Measurements from ENCODE around the genes SPACA6, ZNF649 and ZNF880.

GRCh38 chr19:51601130-51601699 lies 29.0 kb downstream of the SIGLEC5 start:
- PRO-cap: bidirectional peak, plus-strand start at chr19:51601394, minus-strand start at chr19:51601184
- RAMPAGE, long total RNA, 5 experiments: no peak in any of the 5 experiments
- RRBS: 25% methylated on average over 25 of the region's 70 CpGs

- PRO-cap: unidirectional peak, minus-strand start at chr19:51690414
- RAMPAGE, long total RNA, 5 experiments: no peak in any of the 5 experiments
- RRBS: 10% methylated on average over 2 of the region's 12 CpGs
These were observed 2.9 kb upstream of the SPACA6 start for GRCh38 chr19:51690181-51690708.

DNA sequence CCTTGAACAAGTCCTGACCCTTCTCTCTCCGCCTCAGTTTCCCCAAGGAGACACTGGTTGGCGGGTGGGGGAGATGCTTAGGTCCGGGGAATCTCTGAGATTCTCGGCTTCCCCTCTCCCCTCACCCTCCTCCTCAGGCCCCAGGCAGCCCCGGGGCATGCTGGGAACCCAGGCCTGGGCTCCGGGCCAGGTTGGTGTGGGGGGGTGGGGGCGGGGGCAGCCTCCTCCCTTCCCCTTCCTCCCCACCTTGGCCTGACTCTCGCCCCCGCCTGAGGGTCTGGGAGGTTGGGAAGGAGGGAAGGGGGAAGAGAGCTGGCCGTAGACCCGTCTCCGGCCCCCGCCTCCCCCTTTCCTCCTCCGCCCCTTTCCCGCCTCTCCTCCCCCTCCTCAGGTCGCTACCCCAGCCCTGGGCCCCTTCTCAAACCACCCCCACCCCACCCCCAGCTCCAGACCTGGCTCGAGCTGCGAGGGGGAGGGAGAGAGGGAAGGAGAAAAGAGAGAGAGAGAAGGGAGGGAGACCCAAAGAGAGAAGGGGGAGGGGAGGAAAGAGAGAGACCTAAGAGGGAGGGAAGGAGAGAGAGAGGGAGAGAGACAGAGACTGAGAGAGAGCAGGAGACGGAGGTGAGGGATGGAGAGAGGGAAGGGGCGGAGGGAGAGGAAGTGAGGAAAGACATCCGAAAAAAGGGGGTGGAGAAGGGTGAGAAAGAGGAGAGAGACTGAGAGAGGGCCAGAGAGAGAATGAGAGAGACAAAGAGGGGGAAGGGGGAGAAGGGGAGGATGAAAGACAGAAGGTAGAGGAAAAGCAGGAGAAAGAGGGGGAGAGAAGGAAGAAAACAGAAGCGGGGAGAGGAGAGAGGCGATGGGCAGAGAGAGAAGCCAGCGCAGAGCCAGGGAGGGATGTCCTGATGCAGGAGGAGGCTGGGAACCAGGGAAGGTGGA lies 2.2 kb upstream of the SPACA6 start:
- PRO-cap: bidirectional peak, plus-strand start at position 258 of the sequence, minus-strand start at position 135 of the sequence; unidirectional peak, minus-strand start at position 354 of the sequence
- RAMPAGE, long total RNA, 5 experiments: start-site peak on the plus strand in 3 of 5 experiments, centred at positions 404 to 696 of the sequence, 6 to 24 reads per replicate
- RRBS: 5% methylated on average over 3 of the region's 24 CpGs

DNA sequence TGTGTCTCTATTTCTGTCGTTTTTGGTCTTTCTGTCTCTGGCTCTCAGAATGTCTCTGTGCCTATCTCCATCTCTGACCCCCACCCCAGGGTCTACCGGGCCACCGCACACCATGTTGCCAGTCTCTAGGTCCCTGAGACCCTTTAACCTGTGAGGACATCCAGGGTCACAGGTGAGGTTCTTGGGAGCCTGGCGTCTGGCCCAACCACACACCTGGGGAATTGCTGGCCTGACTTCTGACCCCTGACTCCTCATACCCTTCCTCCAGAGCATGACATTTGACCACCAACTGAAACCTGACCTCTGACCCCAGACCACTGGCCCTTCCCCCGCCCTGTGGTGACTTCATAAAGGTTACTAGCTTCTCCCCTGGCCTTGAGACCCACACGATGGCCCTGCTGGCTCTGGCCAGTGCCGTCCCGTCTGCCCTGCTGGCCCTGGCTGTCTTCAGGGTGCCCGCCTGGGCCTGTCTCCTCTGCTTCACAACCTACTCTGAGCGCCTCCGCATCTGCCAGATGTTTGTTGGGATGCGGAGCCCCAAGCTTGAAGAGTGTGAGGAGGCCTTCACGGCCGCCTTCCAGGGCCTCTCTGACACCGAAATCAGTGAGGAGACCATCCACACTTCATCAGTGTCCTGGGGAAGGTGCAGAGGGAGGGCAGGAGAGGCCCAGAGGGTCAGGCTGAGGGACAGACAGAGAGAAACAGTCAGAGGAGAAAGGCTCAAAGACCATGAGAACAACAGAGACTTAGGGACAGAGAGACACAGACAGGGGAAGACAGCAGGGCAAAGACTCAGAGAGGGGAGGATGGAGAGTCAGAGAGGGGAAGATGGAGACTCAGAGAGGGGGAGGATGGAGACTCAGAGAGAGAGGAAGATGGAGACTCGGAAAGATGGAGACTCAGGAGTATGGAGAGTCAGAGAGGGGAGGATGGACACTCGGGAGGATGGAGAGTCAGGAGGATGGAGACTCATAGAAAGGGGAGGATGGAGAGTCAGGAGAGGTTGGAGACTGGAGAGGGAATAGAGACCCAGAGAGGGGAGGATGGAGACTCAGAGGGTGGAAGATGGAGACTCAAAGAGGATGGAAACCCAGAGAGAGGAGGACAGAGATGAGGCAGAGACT lies at the start of gene SPACA6:
SPACA6 (plus strand) TSS at position 193 of the 1,124 bp plus-strand sequence.
- PRO-cap: unidirectional peak, plus-strand start at position 131 of the sequence
- RAMPAGE, long total RNA, 5 experiments: start-site peak on the plus strand in 3 of 5 experiments, centred at positions 553 to 968 of the sequence, 8 to 211 reads per replicate
- RRBS: no CpG with 5 or more reads among the region's 17 CpGs

DNA sequence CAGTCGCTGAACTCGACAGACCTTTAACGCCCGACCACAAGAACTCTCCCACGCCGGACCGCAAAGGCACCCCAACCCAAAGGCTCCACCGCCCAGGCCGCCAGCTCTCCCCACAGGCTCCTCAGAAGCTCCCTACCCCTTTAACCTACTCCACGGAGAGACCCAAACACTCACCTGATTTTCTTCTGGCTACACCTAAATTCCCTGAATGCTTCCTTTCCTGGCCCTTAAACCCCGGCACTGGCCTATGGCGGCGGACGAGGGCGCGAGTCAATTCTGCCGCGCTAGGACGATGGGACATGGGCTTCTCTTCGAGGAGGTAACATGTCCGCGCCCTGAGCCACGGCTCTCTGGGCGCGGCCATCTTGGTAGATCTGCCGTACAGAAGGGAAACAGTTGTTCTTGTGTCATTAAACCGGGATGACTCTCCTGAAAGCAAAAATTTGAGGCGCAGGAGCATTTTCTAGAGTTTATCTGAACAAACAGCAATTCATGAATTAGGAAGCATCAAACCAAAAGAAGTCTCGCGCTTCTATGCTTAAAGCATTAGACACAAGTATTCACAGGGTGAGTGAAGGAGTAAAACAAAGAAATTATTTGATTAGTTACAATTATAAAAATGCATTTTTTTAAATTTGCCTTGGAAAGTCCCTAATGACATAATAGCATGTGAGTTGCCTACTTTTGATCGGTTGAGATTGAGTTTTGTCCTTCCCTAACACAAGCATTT lies at the start of gene ZNF649:
ZNF649 (minus strand) TSS at position 278 of the 730 bp plus-strand sequence.
- PRO-cap: unidirectional peak, minus-strand start at position 272 of the sequence
- RAMPAGE, long total RNA, 5 experiments: start-site peak on the minus strand in 3 of 5 experiments, centred at positions 222 to 286 of the sequence, 108 to 567 reads per replicate
- RRBS: no CpG with 5 or more reads among the region's 31 CpGs

DNA sequence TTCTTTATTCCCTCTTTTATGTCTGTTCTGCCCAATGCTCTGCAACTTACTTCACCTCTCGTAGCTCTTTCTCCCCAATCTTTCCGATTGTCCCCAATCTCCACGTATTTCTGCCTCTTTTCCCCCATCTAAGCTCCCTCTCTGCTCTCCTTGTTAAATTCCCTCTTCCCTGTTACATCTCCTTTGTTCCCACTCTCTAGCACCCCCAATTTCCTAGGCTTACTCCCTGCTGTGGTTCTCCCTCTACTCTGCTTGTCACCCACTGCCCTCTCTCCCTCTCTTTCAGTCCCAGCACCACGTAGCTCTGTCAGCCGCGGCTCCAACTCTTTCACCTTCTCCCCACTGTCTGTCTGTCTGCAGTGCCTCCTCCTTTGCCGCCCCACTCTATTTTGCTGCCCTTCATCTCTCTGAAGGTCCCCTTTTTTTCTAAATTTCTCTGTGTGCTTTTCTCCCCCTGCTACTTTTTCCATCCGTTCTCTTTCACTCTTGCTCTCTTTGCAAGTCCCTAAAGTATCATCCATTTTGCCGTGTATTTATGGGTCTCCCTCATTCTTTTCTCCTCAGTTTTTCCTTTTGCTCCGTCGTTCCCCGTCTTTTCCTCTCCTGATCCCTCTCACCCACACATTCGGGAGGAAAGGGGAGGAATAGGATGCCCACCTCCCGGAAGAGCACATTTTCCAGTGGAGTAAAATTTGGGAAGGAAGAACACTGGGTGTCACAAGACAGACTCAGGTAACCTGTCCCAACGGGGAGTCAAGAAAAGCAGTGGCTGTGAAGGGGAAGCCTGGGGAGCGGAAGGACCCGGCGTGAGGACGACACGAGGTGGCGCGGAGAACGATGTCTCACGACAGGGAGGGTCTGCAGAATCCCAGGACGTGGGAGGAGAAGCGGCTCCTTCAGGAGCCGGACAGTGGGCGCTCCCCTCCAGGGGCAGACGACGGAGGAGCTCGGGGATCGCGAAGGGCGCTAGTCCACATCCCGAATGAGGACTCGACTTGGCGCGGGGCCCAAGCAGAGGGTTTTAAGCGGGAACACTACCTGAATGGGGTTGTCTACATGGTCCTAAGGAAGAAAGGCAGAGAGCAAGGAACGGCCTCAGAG lies 779 bp downstream of the ZNF841 start:
- PRO-cap: no peak
- RAMPAGE, long total RNA, 5 experiments: start-site peak on the minus strand in 4 of 5 experiments, centred at positions 430 to 745 of the sequence, 11 to 103 reads per replicate
- RRBS: 1% methylated on average over 7 of the region's 40 CpGs

- PRO-cap: bidirectional peak, plus-strand start at chr19:52139323, minus-strand start at chr19:52139325
- RAMPAGE, long total RNA, 5 experiments: no peak in any of the 5 experiments
- RRBS: no CpG with 5 or more reads among the region's 44 CpGs
These were observed 788 bp downstream of the ZNF616 start for GRCh38 chr19:52138622-52139677.

- PRO-cap: no peak
- RAMPAGE, long total RNA, 5 experiments: no peak in any of the 5 experiments
- RRBS: no CpG with 5 or more reads among the region's 5 CpGs
These were observed 8.1 kb downstream of the PPP2R1A start for GRCh38 chr19:52197857-52198494.

GRCh38 chr19:52369721-52370688 lies at the start of gene ZNF880:
Gene ZNF880 (plus strand): TSS chr19:52369923.
- PRO-cap: bidirectional peak, plus-strand start at chr19:52369945, minus-strand start at chr19:52369820
- RAMPAGE, long total RNA, 5 experiments: start-site peak on the plus strand in 4 of 5 experiments, at chr19:52369926-52369952 at its widest, 61 to 108 reads per replicate
- RRBS: 9% methylated on average over 24 of the region's 49 CpGs

GRCh38 chr19:52493179-52493757 lies 34.2 kb upstream of the ZNF808 start:
- PRO-cap: no peak
- RAMPAGE, long total RNA, 5 experiments: no peak in any of the 5 experiments
- RRBS: 28% methylated on average over 3 of the region's 28 CpGs

- PRO-cap: bidirectional peak, plus-strand start at chr19:52601301, minus-strand start at chr19:52601129
- RAMPAGE, long total RNA, 5 experiments: no peak in any of the 5 experiments
- RRBS: 2% methylated on average over 7 of the region's 53 CpGs
These were observed 30.9 kb downstream of the ZNF701 start for GRCh38 chr19:52600664-52601646.

- PRO-cap: unidirectional peak, minus-strand start at chr19:52638355
- RAMPAGE, long total RNA, 5 experiments: start-site peak on the minus strand in 3 of 5 experiments, at chr19:52638315-52638614 at its widest, 13 to 74 reads per replicate
- RRBS: 4% methylated on average over 6 of the region's 31 CpGs
These were observed 52.1 kb downstream of the ENSG00000269825 start for GRCh38 chr19:52638170-52638653.

DNA sequence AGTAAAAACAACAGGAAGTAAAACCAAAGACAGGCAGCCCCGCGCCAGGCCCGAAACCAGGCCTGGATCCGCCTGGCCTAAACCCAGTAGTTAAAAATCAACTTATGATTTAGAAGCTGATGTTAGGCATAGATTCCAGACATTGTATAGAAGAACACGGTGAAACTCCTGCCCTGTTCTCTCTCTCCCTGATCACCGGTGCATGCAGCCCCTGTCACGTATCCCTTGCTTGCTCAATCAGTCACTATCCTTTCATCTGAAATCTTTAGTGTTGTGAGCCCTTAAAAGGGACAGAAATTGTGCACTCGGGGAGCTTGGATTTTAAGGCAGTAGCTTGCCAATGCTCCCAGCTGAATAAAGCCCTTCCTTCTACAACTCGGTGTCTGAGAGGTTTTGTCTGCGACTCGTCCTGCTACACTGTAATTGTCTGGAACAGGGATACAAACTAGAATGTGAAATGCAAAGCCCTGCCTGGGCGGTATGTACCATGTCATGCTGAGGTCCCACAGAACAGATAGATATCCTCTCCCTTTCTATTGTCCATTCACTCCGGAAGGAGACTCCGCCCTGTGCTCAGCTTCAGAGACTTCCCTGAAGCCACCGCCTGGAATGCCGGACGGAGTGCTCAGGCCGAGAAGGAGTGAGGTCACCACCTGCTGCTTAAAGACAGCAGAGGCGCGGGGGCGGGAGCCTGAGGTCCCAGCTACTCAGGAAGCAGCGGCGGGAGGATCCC lies 652 bp upstream of the ZNF611 start:
- PRO-cap: bidirectional peak, plus-strand start at position 672 of the sequence, minus-strand start at position 516 of the sequence
- RAMPAGE, long total RNA, 5 experiments: no peak in any of the 5 experiments
- RRBS: 61% methylated on average over 2 of the region's 23 CpGs

GRCh38 chr19:53086678-53087418 lies 16.4 kb downstream of the ZNF160 start:
- PRO-cap: bidirectional peak, plus-strand start at chr19:53087130, minus-strand start at chr19:53087023
- RAMPAGE, long total RNA, 5 experiments: start-site peak on the minus strand in 1 of 5 experiments, at chr19:53087020-53087343 at its widest, 13 reads per replicate
- RRBS: no CpG with 5 or more reads among the region's 7 CpGs

- PRO-cap: no peak
- RAMPAGE, long total RNA, 5 experiments: no peak in any of the 5 experiments
- RRBS: no CpG with 5 or more reads among the region's 2 CpGs
These were observed 1.6 kb downstream of the ZNF160 start for GRCh38 chr19:53101579-53102001.

DNA sequence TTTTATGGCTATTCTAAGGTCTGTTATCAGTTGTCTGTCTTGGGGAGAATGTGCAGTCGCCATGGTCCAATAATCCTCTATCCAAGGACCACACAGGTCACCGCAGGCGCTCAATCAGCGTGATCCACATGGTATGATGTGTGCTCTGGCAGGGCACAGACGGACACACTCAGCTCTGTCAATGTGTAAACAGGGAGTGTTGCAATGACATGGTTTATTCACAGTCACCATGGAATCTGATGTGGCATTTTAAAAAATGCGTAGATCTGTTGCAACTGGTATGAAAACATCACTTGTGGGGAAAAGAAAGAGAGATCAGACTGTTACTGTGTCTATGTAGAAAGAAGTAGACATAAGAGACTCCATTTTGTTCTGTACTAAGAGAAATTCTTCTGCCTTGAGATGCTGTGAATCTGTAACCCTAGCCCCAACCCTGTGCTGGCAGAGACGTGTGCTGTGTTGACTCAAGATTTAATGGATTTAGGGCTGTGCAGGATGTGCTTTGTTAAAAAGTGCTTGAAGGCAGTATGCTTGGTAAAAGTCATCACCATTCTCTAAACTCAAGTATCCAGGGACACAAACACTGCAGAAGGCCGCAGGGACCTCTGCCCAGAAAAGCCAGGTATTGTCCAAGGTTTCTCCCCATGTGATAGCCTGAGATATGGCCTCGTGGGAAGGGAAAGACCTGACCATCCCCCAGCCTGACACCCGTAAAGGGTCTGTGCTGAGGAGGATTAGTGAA lies 30.0 kb downstream of the ZNF813 start:
- PRO-cap: no peak
- RAMPAGE, long total RNA, 5 experiments: no peak in any of the 5 experiments
- RRBS: no CpG with 5 or more reads among the region's 10 CpGs

GRCh38 chr19:53781386-53781802 lies 42.7 kb downstream of the NLRP12 start:
- PRO-cap: no peak
- RAMPAGE, long total RNA, 5 experiments: no peak in any of the 5 experiments
- RRBS: no CpG with 5 or more reads among the region's 7 CpGs

DNA sequence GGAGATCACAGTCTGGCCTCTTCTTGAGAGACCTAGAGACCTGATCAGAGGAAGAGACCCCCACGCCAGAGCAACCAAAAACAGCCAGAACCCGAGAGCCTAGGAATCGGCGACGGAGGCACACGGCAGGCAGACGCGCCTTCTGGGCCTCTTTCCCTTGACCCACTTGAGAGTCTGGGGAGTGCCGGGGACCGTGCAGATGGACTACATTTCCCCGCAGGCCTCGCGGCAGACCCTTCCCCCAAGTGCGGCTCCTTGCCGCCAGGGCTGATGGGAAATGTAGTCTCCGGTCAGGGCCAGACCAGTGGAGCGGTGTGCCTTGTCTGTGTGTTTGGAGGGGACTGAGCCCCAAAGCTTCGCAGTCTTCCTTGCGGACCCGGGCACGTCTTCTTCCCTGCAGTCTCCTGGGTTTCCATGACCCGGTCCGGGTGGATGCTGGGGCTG lies 1.0 kb upstream of the CACNG7 start:
- PRO-cap: no peak
- RAMPAGE, long total RNA, 5 experiments: no peak in any of the 5 experiments
- RRBS: 15% methylated on average over 10 of the region's 23 CpGs

GRCh38 chr19:54035828-54036254 lies 27.9 kb downstream of the VSTM1 start:
- PRO-cap: no peak
- RAMPAGE, long total RNA, 5 experiments: no peak in any of the 5 experiments
- RRBS: no CpG with 5 or more reads among the region's 5 CpGs

DNA sequence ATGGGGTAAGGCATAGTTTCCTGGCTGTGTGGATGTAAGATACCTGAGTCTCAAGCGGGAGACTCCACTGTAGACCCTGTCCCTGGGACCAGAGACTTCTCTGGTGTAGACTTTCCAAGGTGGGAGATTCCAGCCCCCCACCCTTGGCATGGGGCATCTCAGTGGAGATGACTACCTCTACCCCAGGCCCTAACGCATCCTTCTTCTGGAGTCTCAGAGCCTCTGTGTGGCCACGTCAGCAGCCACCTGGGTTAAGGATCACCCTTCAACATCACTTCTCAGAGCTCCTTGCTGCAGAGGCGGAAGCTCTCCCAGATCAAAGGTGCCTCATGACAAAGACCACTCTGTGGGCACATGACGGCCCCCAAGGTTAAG lies 2.1 kb downstream of the CNOT3 start:
- PRO-cap: no peak
- RAMPAGE, long total RNA, 5 experiments: no peak in any of the 5 experiments
- RRBS: no CpG with 5 or more reads among the region's 5 CpGs